ENCODE data around the genes ANXA5 and CCNA2.

GRCh38 chr4:118586191-118587004, 98.8 kb upstream of the METTL14 start:
- PRO-cap, result no peak
- RRBS, result no CpG with 5 or more reads among the region's 13 CpGs

- PRO-cap, result bidirectional peak, plus-strand start at chr4:118836613, minus-strand start at chr4:118836567; unidirectional peak, minus-strand start at chr4:118836869
- RRBS, result 10% methylated on average over 1 of the region's 29 CpGs
Measured at GRCh38 chr4:118836269-118837069, 543 bp upstream of the SEC24D start.

GRCh38 chr4:118896919-118897579, 8.4 kb downstream of the SYNPO2 start:
- PRO-cap, result no peak
- RRBS, result no CpG with 5 or more reads among the region's 2 CpGs

DNA sequence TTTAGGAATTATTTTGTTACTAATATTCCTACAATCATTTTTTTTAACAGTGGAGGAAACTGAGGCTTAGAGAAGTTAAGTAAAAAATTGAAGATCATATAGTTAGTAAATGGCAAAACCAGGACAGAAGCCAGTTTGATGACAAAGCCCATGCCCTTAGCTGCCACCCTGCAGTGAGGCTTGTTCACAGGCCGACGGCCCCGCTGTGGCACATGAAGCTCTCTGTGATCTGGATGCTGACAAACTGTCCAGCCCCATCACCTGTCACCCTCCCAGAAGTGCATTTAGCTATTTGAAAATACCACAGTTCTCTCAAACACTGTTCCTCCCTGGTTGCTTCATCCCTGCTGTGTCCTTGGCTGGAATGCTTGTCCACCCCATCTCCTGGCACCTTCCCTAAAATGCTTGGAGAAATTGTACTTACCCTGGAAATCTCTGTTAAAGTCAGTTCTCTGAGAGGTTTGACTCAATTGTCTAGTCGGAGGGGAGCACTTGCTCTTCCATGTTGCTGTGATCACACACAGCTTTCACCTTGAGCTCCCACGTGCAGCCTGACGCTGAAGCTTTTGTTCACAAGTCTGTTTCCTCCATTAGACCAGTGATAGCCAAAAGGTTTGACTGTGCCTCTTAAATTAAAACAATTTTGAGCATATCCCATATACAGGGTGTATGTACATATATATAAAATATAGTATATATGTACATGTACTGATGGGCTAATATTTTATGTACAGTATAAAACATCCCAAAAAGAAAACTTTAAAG, 10.1 kb downstream of the SYNPO2 start:
- PRO-cap, result no peak
- RRBS, result no CpG with 5 or more reads among the region's 6 CpGs

DNA sequence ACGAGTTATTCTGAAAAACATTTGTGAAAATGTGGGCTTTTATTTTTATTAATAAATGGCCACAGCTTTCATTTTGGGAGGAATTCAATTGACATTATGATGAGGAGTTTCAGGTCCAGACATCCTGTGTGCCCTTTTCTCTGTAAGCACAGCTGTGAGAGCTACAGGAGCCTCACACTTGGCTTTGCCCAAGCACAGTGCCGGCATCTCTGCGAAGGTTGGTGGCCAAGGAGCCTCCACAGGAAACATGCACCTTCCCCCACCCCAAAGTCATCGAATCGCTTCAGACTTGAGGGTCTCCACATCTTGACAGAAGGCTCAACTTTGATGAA, 99.9 kb downstream of the SYNPO2 start:
- PRO-cap, result no peak
- RRBS, result no CpG with 5 or more reads among the region's 5 CpGs

DNA sequence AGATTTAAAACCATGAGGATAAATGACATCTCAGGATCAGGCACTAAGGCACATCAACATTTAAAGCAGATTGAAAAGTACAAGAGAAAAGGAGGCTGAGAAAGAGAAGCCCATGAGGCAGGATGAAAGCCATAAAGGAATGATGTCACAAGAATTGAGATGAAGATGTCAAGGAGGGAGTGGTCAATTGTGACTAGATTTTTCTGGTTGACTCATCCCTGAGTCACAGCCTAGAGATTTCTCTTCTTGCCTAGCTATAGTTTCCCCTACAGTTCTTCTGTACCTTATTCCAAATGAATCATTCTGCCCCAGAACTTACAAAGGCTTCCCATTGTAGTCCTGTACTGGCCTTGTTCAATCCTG, 3.5 kb upstream of the USP53 start:
- PRO-cap, result no peak

GRCh38 chr4:119284660-119285346, 15.6 kb downstream of the C4orf3 start:
- PRO-cap, result no peak
- RRBS, result no CpG with 5 or more reads among the region's 3 CpGs

- PRO-cap, result no peak
- RRBS, result no CpG with 5 or more reads among the region's 6 CpGs
Measured at GRCh38 chr4:119363383-119363939, 41.5 kb upstream of the FABP2 start.

DNA sequence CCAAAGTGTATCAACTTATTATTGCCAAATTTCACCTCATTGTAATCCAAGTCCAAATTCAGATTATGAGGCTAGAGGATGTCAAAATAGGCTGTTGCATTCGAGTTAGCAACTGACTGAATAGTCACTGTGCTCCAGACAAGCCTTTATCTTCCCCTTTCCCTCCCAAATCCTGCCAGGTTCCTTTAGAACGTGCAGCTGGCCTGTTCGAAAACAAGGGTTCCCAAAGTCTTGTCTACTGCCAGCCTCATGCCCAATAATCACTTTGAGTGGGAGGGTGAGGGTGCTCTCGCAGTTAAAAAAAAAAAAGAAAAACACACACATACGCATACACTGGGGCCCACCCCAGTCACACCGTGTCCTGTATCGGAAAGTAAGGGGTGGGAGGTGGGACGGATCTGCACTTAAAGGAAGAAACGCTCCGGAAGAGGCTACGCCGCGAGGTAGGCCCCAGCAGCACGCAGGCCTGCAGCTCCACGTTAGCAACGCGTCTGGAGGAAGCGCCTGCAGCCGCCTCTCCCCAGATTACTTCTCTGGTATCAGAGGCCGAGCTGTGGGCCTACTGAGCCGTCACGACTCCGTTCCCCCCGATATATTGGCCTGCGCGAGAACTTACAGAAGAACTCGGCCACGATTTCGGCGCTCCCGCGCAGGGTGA, 473 bp downstream of the MAD2L1 start:
- PRO-cap, result bidirectional peak, plus-strand start at position 528 of the sequence, minus-strand start at position 493 of the sequence
- RRBS, result no CpG with 5 or more reads among the region's 32 CpGs

- PRO-cap, result unidirectional peak, plus-strand start at chr4:120256379; unidirectional peak, minus-strand start at chr4:120256780
- RRBS, result no CpG with 5 or more reads among the region's 30 CpGs
Measured at GRCh38 chr4:120255962-120256855, 189.6 kb upstream of the MAD2L1 start.

GRCh38 chr4:121077392-121078093, 5.2 kb upstream of the NDNF start:
- PRO-cap, result no peak
- RRBS, result no CpG with 5 or more reads among the region's 9 CpGs

- PRO-cap, result no peak
- RRBS, result no CpG with 5 or more reads among the region's 1 CpG
Measured at GRCh38 chr4:121681511-121681803, 15.3 kb downstream of the ANXA5 start.

DNA sequence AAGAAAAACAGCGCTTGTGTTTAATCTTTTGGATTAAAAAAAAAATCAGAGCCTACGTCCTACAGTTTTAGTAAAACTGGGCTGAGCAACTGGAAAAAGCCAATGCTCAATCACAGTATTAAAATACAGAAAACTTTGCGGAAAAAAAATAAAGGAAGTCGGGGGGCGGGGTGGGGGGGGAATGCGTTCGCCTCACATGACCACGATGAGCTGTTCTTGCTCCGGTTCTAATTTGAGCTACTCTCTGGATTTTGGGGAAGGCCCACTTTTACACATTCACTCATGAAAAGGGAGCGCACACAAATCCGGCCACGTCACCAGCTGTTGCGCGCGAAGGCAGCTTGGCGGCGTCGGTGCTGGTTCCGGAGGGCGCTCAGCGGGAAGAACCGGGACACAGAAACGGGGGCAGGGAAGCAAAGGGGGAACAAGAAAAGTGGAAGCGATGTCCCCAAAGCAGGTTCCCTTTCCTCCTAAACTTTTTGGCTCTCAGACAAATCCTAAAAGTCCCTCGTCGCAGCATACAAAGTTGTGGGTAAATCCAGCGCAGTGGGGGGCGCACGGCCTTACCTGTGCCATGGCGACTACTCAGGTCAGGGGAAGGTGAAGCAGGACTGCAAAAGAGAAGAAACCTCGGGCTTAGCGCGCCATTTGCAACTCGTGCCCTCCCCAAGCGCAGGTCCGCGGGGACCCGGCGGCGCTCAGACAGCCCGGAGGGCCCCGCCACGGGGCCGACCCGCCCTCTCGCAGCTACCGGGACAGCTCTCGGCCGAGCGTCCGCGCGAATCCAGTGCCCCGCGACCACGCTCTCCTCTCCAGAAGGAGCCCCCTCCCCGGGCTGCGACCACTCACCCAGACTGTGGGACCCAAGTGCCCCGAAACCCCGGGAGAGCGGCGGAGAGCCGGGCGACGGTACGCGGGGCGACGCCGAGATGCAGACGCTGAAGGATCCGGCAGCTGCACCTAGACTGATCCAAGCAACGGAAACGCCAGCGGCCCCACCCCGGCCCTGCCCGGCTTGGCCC, at the start of gene ANXA5:
Gene ANXA5, minus strand, starts transcription at position 967 of the 1,022 bp plus-strand sequence.
- PRO-cap, result bidirectional peak, plus-strand start at position 329 of the sequence, minus-strand start at position 307 of the sequence; bidirectional peak, plus-strand start at position 701 of the sequence, minus-strand start at position 576 of the sequence; bidirectional peak, plus-strand start outside the sequence, minus-strand start at position 948 of the sequence
- RRBS, result 3% methylated on average over 42 of the region's 77 CpGs

DNA sequence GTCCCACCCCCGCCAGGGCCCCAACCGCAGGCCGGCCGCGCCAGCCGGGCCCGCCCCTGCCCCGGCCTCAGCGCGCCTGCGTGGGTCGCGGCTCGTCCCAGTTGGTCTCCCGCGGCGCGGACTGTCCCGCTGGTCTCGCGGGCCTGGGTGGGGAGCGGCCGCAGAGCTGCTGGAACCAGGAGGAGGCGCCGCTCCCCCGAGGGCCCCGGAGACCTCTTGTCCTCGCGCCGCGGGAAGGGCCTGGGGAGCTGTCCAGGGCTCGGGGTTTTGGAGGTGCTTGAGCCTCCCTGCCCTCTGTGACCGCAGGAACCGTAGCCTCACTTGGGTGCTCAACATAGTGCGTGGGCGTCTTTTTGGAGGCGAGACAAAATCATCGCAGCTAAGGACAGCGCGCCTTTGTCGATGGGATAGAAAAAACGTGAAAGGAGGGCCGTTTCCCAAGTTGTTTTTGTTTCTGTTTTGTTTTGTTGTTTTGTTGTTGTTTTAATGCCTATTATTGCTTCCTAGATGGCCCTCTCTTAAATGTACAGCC, 322 bp upstream of the ANXA5 start:
- PRO-cap, result bidirectional peak, plus-strand start at position 70 of the sequence, minus-strand start outside the sequence; bidirectional peak, plus-strand start at position 122 of the sequence, minus-strand start at position 123 of the sequence
- RRBS, result 0% methylated on average over 1 of the region's 43 CpGs

- PRO-cap, result bidirectional peak, plus-strand start at chr4:121824116, minus-strand start at chr4:121823926
- RRBS, result 2% methylated on average over 23 of the region's 83 CpGs
Measured at GRCh38 chr4:121823365-121824310, at the start of gene CCNA2. TSS of gene CCNA2 (minus strand) at chr4:121823883.

GRCh38 chr4:122345226-122345871, 33.5 kb upstream of the ADAD1 start:
- PRO-cap, result no peak
- RRBS, result no CpG with 5 or more reads among the region's 1 CpG

- PRO-cap, result no peak
- RRBS, result 96% methylated on average over 8 of the region's 40 CpGs
Measured at GRCh38 chr4:122379078-122379599, 328 bp downstream of the ADAD1 start.

- PRO-cap, result no peak
- RRBS, result no CpG with 5 or more reads among the region's 5 CpGs
Measured at GRCh38 chr4:122843059-122843670, 16.5 kb downstream of the FGF2 start.

DNA sequence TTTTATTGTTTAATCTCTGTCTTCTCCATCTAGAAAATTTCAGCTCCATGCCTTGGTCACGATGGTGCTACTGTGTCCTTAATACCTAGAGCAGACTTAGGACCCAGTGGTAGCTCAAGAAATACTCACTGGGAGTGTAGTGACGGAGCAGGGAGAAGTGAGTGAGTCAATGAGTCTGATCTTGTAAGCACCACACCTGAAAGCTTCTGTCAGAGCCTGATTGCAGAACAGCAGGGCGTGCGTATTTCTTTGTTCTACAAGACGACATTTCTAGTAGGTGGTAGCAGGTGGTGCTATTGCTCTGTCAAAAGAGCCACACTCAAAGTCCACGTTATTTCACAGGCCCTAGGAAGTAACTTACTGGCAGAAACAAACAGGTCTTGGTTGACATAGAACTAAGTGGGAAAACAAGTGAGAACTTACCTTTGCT, 46.5 kb upstream of the SPRY1 start:
- PRO-cap, result no peak
- RRBS, result no CpG with 5 or more reads among the region's 6 CpGs

DNA sequence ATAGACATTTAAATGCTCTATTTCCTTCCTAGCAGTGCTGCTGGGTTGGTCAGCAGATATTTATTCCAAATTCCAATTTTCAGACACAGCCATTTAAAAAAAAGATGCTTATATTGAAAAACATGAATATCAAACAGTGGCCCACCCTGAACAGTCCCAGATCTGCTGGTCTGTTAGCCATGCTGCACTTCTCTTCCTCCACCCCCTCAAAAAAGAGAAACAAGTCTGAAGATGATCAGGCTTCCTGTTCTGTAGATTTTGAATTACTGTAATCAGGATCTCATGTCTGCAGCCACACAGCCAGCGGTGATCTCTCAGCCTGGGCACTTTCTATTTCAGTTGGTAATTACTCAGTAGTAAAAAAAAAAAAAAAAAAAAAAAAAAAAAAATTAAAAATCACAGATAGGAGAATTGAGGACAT, 46.7 kb downstream of the SPRY1 start:
- PRO-cap, result no peak
- RRBS, result no CpG with 5 or more reads among the region's 1 CpG